Colic lymph node (tissue), 1 donor: ENCODE measurements around a stretch of chr1.

GRCh38 chr1:233326824-233327176 lies 724 bp upstream of the MAP3K21 start:
- PRO-cap, result no peak

GRCh38 chr1:233367013-233367755 lies 39.7 kb downstream of the MAP3K21 start:
- PRO-cap, result no peak

GRCh38 chr1:233373173-233373864 lies 45.8 kb downstream of the MAP3K21 start:
- PRO-cap, result no peak

GRCh38 chr1:233614564-233615804 lies 1.1 kb downstream of the KCNK1 start:
- PRO-cap, result no peak

DNA sequence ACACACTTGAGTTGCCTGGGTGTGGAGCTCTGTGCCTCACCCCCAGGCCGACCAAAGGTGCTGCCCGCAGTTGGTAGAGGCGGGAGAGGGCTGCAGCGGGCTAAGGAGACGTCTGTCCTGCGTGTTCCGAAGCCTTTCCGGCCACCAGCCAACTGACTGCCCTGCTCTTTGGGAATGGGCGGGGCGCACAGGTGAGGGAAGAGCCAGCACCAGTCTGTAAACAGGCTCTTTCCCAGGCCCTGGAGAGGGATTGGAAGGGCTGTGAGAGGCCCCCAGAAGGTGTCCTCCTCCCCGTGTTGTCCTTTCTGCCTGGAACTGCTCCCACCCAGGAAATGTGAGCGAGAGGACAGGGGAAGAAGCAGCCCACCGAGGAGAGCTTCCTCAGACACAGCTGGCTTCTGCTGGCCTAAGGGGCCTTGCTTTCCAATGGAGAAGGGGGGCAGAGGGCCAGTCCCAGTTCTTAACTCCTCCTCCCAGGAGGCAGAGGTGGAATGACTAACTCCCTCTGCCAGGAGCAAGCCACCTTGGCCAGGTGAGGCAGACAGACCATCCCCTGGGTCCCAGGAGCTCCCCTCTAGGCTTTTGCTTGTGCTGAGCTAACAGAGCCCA lies 158.2 kb upstream of the COA6 start:
- PRO-cap, result no peak

GRCh38 chr1:234356513-234357545 lies 16.4 kb upstream of the COA6 start:
- PRO-cap, result bidirectional peak, plus-strand start at chr1:234356979, minus-strand start at chr1:234356931

- PRO-cap, result no peak
These were observed 28.8 kb downstream of the COA6 start for GRCh38 chr1:234402037-234402526.

GRCh38 chr1:234518824-234519322 lies 39.9 kb upstream of the TARBP1 start:
- PRO-cap, result no peak

DNA sequence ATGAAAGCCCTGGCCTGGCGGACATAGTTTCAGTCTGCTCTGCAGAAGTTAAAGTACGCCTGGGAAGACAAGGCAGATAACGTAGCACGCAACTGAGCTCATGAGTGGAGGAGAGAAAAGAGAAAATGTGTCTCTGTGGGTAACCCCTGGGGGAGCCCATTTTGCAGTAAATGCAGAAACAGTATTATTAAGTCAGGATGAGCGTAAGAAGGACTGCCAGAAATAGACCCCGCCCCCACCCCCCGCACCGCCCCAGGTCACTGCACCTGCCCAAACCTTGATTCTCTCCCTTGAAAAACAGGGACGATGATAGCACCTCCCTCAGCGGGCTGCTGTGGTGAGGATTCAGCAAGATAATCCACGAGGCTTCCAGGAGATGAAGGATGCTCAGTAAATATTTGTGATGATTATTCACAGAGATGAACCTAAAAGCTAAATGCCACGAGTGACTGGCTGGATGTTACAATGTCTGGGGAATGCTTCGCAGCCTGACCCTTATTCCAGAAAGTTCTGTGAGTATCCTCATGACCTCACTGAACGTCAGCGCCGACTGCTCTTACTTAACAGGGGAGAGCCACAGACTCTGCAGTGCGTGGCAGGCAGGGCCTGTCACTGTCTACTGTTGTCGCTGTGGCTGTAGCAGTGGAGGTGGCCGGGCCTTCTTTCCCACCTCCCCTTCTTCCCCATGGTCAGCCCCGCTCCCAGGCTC lies 51.9 kb upstream of the TARBP1 start:
- PRO-cap, result bidirectional peak, plus-strand start at position 588 of the sequence, minus-strand start at position 347 of the sequence

DNA sequence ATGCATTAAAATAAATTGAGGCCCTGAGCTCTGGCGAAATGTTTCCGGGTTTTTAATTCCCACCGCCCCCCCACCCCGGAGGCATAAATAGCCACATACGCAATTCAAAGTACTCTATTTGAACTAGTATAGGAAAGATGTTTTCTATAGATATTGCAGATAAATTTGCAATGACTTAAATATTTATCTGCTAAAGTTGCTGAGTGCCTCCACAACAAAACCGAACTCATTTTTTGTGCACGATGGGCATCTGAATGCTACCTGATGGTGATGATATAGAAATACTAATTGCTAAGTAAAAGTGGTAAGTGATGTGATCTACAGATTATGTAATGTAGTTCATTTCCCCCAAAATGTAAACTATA lies 8.6 kb downstream of the IRF2BP2 start:
- PRO-cap, result no peak

- PRO-cap, result bidirectional peak, plus-strand start at chr1:234612942, minus-strand start at chr1:234612786
These were observed 2.6 kb upstream of the IRF2BP2 start for GRCh38 chr1:234612418-234613186.

DNA sequence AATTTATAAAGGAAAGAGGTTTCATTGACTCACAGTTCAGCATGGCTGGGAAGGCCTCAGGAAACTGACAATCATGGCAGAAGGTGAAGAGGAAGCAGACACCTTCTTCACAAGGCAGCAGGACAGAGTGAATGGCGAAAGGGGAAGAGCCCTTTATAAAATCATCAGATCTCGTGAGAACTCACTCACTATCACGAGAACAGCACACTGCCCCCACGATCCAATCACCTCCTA lies 86.0 kb upstream of the IRF2BP2 start:
- PRO-cap, result no peak

DNA sequence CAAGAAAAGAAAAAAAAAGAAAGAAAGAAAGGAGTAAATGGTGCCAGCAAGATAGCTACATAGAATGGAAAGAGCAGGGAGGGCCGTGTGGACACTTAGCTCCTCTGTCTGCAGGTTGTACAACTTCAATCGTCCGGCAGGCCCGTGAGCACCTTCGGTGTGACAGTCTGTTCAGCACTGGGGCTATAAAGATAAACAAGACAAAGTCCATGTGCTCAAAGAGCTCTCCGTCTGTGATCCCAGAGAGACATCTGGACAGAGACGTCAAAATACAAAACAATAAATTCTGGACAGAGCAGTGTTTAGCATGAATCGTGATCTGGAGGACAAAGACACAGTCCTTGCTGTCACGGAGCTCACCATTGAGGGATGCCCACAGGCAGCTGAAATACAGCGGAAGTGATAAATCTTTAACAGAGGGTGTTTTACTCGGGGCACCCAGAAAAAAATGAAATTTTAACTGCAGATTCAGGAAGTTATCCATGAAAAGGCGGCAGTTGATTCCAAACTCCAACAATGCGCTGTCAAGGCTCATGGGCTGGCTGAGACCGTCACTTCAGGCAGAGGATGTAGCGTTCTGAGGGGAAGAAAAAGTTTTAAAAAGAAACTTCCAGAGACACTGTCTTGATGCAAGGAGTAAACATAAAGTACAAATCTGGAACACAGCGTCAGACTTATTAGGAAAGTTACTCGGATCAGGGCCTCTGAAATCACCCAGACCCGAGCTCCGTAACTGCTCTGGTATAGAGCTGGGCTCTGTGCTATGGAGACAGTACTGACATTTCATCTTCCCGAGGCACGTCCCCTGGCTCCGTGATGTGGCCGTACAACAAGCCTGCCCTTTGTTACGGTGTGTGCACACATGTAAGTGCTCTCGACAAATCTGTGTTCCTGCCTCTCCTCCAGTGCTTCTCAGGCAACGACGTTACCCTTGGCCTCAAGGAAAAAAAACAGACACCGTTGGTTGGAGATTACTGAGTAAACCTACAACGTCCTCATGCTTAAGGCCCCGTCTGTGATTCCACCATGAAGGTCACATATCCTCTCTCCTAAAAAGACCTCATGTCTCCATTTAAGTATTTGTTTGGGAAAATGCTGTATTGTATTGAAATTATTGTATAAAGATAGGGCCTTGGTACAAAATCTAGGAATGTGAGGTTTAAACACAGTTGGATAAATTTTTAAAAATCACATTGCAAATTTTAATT lies 106.7 kb upstream of the IRF2BP2 start:
- PRO-cap, result no peak

- PRO-cap, result no peak
These were observed 109.7 kb upstream of the IRF2BP2 start for GRCh38 chr1:234719429-234720309.

GRCh38 chr1:234771605-234772251 lies 161.8 kb upstream of the IRF2BP2 start:
- PRO-cap, result no peak

- PRO-cap, result no peak
These were observed 168.2 kb upstream of the IRF2BP2 start for GRCh38 chr1:234778095-234778670.

DNA sequence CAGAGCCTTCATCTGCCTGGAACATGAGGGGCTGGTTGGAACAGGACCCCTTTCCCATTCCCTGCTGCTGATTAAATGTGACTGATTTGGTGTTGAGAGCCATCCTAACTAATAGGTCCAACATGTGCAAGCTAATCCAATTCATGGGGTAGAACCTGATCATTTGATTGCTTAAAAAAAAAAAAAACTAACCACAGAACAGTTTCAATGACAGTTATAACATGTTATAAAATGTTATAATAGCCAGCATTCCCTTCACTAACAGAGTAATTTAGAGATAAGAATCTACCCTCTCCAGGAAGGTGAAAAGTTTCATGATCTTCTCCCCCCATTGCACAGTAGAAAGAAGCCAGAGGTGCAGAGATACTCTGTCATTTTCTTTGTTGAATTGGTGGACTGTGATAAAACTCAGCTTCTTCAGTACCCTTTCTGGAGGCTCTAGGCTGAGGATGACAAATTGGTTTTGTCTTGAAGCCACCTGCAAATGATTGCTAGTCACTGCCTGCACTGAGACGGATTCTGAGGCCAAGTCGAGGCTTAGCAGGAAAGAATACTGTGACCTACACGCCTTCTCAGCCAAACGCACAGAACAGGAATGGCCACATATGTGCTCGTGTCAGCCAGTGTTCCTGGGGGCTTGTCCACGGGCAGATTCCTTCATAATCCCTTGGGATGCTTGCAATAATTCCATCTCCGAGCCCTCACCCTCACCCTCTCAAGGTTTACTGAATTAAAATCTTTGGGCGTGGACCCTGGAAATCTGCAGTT lies 215.7 kb upstream of the IRF2BP2 start:
- PRO-cap, result no peak

DNA sequence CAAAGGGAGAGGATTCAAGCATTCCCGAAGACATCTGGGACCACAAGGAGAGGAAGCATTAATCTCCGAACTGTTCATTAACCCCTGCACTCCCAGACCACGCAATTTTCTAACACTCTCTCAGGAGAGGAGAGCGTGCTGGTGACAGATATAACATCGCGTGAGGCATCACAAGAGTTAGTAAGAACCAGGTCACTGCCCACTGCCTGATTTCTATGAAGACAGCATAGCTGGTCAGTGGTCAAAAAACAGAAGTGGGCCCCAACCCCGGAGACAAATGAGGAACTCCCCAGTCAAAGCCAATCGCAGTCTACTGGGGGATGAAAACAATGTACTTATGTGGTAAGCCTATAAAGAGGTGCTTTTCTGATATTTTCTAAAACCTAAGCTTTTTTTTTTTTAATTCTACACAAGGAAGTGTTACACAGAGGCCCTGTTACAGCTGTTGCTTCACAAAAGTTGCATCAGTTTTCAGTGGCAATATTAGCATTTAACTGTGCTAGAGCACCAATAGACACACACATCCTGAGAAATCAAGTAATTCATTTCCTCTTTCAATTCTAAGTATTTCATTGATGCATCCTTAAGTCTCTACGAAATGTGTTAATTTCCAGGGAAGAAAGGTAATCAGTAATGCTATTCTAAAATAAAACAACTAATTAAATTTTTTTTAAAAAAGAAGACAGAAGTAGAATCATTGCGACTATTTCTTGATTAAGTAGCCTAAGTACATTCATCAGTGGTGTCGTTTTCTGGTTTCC lies 231.9 kb upstream of the IRF2BP2 start:
- PRO-cap, result no peak

- PRO-cap, result no peak
These were observed 232.7 kb upstream of the IRF2BP2 start for GRCh38 chr1:234842427-234843399.

GRCh38 chr1:234915745-234916559 lies 212.7 kb downstream of the TOMM20 start:
- PRO-cap, result no peak